Right cardiac atrium (tissue), 1 donor: ENCODE data around the genes SCAF1, ADM5 and AP2A1.

DNA sequence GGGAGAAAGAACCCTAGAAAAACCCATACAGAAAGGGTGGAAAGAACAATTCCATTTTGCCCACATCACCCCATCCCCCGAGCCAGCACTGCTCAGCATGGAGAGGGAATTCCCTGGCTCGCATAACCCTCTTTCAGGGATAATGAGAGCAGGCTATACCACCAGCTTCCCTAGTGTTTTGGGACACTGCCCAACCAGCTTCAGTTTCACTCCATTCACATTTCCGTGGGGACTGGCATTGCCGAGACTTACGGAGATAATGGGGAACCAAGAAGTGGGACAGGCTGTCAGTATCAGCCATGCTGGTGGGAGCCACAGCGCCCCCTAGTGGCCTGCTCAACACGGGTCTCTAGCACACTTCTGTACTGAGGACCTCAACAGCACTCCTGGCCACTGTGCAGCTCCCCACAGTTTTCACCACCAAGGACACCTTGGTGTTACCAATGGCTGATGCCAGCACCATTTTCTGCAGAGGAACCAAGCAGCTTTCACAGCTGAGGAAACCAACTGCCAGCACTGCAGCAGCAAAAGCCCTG, 23.8 kb downstream of the SLC6A16 start:
- PRO-cap, result no peak

GRCh38 chr19:49338440-49338703, 3.2 kb downstream of the CD37 start:
- PRO-cap, result no peak

- PRO-cap, result no peak
These were observed 7.6 kb downstream of the KASH5 start for GRCh38 chr19:49395429-49396202.

DNA sequence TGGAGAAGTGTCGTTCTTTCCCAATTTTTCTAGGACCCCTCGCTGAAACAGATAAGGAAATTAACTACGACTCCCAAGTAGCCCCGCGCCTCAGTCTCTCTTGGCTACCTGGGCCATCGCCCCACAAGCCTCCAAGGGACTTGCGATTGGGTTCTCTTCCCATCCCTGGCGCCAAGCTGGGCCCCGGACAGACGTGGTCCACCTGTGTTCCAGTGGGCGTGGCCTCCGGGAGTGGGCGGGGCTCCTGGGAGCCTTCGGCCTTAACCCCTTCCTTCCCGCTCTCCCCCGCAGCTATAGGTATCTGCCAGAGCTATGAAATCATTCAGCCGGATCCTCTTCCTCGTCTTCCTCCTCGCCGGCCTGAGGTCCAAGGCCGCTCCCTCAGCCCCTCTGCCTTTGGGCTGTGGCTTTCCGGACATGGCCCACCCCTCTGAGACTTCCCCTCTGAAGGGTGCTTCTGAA, 962 bp downstream of the GFY start:
- PRO-cap, result no peak

DNA sequence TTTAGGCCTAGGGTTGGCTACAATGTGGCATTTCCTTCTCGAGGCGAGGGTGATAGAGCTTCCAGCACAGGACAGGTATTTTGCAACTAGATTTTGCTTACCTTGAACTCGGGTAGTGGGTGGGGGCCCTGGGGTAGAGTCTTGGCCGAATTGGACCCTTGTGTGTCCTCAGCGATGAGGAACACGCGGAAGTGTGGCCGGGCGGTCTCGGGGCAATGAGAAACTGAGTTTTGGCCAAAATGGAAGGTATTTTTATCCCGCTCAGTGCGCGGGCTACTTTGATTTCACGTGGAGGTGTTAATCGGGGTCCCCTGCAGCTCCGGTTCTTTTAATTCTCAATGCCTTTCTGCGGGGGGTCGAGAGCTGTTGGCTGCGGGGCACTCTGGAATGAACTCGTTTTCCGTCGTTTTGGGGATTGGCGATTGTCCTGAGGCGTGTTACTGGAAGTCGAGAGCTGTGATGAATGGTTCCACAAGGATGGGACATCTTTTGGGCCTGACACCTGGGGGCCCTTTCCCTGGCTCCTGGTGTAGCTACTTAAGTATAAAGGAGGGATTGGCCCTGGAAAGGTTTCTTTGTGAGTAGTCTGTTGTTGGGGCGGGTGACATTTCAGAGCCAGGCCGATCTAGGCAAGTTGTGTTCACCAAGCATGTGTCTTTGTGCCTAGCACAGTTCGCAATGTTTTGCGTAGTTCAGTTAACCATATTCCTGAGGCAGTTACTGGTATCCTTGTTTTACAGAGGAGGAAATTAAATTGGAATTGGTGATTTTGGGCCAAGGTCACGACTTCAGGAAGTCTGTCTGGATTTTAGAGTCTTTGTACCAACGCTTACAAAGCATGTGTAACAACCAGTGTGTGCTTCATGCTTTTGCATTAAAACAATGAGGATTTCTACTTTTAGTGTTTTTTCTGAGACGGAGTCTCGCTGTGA, 670 bp downstream of the RPL13A start:
- PRO-cap, result no peak

DNA sequence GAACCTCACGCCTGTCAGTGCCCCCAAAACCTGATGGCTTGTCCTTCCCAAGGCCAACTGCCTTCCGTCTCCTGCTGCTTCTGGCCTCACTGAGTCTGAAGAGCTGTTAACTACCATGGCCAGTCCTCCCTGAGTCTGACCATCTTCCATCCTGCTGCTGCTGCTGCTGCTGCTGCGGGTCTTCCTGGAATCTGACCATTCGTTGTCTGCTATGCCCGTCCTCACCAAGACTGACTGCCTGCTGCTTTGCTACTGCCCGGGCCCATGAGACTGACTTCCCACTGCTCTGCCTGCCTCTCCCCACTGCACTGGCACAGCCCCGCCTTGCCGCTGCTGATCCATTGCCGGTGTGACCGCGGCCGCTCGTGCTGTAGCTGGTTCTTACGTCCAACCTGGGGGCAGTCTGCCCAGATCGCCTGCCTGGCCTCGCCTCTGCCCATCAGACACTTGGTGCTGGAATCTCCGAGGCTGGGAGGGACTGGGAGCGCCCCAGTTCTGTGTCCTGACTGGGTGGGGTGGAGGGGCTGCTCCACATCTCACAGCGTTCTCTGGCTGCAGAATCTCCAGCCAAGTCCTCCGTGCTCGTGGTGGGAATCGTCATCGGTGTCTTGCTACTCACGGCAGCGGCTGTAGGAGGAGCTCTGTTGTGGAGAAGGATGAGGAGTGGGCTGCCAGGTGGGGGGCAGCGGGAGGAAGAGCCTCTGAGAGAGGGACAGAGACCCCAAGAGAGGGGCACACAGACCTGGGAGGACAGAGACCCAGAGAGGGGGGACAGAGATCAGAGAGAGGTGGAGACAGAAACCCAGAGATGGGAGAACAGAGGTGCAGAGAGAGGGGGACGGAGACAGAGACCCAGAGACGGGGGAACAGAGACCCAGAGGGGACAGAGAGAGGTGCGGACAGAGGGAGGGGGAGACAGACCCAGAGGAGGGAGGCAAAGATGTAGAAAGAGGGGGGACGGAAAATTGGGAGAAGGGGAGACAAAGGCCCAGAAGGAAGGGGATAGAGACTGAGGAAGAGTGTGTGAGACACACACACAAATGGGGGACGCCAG, 2.6 kb upstream of the RCN3 start:
- PRO-cap, result no peak

DNA sequence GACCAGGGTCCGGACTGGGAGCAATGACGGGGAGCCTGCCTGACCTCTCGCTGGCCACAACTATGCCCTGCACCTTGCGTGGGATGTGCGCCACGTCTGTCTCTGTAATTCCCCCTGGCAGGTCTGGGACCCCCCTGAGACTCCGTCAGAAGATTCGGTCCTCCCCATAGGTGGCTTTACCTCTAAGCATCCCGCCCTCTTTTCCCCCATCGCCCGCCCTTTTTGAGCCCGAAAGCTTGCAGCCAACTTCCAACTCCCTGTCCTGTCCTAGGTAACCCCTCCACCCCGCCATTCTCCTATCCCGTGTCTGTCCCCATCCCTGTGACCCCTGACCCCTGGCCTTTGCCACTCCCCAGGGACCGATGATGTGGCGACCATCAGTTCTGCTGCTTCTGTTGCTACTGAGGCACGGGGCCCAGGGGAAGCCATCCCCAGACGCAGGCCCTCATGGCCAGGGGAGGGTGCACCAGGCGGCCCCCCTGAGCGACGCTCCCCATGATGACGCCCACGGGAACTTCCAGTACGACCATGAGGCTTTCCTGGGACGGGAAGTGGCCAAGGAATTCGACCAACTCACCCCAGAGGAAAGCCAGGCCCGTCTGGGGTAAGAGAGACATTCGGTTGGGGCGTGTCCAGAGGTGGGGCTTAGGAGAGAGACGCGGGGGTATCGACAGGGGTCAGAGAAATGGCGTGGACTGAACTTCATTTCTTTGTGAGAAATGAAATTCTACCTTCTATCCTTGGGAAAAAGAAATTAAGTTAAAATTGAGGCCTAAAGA, 497 bp downstream of the RCN3 start:
- PRO-cap, result no peak

DNA sequence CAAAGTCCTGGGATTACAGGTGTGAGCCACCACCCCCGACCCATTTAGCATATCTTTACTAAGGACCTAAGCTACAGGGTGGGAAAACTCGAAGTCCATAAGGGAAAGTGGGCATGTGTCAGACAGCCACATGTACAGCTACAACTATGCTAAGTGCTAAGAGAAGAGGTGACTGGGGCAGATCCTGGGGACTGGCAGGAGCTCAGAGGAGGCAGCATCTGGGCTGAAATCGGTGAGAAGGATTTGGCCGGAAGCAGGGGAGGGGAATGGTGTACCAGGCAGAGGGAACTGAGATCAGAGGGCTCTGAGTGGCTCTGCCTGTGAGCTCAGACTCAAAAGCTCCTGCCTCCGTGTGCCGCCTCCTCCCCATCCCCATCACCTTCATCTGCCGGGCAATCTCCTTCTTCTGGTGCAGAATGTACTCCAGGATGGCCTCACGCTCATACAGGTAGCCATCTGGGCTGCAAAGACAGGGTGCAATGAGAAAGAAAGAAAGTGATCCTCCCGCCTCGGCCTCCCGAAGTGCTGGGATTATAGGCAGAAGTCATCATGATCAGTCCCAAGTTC, 21.8 kb downstream of the NOSIP start:
- PRO-cap, result no peak

DNA sequence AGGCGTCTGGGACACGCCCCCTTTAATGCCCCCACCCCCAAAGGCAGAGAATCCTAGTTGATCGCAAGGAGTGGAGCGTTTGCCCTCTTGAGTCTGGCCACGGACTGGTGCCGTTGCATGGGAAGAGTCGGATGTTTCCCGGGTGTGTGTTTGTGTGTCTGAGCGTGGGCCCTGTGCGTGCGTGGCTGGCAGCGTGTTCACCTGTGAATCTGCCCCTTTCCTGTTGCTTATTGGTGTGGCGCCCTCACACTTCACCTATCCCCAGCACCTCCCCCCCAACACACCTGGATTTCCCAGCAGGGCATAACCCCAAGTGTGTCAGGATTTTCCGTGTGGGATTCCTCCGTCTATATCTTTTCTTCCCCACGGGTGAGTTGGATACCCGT, 1.3 kb downstream of the PRR12 start:
- PRO-cap, result no peak

DNA sequence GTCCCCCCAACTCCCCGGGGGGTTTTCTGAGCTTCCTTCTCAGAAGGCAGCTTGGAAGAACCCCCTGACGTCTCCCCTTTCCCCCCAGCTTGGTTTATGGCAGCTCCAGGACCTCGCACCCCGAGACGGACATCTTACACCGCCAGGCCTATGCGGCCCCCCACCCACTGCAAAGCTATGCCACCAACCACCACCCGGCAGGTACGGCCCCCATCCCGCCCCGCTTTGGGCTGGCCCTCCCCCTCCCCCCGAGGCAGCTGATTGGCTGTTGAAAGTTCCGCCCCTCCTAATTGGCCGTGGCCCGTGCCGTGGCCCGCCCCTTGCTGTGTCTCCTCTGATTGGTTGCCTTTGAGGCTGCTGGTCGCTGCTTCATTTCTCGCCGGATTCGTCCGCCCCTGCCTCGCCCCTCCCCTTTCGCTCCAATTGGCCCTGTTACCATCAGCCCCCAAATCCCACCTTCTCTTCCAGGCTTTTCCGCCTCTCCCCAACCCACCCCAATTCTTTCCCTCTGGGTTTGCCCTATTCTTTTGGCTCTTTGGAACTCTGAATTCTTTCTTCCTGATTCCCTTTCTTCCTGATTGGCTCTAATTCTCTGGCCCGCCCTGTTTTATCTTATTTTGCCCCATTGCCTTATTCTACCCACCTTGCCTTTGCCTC, 2.4 kb downstream of the PRR12 start:
- PRO-cap, result unidirectional peak, minus-strand start at position 152 of the sequence

- PRO-cap, result no peak
These were observed 930 bp upstream of the SCAF1 start for GRCh38 chr19:49641044-49641513.

DNA sequence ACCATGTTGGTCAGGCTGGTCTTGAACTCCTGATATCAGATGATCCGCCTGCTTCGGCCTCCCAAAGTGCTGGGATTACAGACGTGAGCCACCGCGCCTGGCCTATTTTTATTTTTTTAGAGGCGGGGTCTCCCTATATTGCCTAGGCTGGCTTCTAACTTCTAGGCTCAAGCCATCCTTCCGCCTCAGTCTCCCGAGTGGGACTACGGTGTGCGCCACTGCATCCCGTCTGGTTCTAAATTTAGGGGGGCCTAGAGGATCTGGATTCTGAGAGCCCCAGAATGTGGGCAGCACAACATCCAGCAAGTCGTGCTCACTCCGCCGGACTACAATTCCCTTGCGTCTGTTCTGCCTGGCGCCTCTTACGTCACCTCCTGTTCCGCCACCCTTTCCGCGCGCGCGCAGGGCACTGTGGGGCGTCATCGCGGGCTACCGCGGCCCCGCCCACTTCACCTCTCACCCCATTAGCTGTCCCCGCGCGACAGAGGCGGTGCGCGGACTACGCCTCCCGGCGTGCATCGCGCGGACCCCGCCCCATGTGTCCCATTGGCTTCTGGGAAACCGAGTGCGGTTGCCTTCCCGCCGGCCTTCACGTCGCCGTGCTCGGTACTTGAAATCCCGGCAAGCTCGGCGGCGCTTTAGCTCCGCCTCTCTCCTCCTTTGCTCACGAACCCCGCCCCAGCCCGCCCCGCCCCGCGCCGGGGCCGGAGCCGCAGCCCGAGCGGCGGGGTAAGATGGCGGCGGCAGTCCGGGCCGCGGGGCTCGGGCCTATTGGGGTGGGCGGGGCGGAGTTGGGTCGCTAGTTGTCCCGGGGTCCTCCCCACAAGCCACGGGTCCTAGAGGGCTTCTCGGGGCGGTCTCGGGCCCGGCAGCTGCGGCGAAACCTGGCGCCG, at the start of gene SCAF1:
Gene SCAF1, plus strand, starts transcription at position 696 of the 893 bp plus-strand sequence.
- PRO-cap, result bidirectional peak, plus-strand start at position 715 of the sequence, minus-strand start at position 330 of the sequence

DNA sequence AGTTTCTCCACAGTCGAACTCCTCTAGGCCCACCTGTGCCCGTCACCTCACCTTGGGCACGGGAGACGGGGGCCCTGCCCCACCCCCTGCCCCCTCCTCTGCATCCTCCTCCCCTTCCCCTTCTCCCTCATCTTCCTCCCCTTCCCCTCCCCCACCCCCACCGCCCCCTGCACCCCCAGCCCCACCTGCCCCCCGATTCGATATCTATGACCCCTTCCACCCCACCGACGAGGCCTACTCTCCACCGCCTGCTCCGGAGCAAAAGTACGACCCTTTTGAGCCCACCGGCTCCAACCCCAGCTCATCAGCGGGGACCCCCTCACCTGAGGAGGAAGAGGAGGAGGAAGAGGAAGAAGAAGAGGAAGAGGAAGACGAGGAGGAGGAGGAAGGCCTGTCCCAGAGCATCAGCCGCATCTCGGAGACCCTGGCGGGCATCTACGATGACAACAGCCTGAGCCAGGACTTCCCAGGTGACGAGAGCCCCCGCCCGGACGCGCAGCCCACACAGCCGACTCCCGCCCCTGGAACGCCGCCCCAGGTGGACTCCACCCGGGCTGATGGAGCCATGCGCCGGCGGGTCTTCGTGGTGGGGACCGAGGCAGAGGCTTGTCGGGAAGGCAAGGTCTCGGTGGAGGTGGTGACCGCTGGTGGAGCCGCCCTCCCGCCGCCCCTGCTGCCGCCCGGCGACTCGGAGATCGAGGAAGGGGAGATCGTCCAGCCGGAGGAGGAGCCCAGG, 9.0 kb downstream of the SCAF1 start:
- PRO-cap, result no peak

DNA sequence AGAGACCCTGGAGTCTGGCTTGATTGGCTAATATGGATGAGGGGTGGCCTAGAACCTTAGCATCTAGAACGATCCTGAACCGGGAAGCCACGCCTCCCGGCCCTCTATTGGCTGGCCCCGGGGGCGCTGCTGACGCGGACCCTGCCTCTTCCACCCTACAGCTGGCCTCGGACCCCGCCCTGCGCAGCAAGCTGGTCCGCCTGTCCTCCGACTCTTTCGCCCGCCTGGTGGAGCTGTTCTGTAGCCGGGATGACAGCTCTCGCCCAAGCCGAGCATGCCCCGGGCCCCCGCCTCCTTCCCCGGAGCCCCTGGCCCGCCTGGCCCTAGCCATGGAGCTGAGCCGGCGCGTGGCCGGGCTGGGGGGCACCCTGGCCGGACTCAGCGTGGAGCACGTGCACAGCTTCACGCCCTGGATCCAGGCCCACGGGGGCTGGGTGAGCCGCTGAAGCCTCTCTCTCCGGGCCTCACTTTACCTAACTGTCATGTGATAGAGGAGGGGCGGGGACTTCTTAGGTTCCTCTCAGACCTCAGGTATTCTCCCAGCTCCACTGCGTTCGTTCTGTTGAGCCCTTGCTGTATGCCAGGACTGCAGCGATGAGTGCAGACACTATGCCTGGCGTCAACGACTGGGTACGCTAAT, 4.4 kb downstream of the BCL2L12 start:
- PRO-cap, result no peak

- PRO-cap, result no peak
These were observed at the start of gene ADM5 for GRCh38 chr19:49689172-49690390. Gene ADM5, plus strand, starts transcription at chr19:49689594.

DNA sequence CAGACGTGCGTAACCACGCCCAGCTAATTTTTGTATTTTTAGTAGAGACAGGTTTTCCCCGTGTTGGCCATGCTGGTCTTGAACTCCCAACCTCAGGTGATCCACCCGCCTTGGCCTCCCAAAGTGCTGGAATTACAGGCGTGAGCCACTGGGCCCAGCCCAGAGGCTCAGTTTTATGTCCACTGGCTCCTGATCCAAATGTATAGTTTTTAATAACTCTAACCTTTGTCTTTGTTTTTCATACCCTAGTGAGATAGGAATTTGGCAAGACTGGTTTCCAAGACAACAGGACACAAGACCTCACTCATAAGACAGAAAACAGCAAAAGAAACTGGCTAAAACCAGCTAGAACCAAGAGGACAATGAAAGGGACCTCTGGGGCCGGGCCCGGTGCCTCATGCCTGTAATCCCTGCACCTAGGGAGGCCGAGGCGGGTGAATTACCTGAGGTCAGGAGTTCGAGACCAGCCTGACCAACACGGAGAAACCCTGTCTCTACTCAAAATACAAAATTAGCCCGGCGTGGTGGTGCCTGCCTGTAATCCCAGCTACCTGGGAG, 27.6 kb downstream of the CPT1C start:
- PRO-cap, result no peak

GRCh38 chr19:49766227-49767421, at the start of gene AP2A1:
Gene AP2A1, plus strand, starts transcription at chr19:49767001.
- PRO-cap, result unidirectional peak, minus-strand start at chr19:49766433; unidirectional peak, plus-strand start at chr19:49767018

DNA sequence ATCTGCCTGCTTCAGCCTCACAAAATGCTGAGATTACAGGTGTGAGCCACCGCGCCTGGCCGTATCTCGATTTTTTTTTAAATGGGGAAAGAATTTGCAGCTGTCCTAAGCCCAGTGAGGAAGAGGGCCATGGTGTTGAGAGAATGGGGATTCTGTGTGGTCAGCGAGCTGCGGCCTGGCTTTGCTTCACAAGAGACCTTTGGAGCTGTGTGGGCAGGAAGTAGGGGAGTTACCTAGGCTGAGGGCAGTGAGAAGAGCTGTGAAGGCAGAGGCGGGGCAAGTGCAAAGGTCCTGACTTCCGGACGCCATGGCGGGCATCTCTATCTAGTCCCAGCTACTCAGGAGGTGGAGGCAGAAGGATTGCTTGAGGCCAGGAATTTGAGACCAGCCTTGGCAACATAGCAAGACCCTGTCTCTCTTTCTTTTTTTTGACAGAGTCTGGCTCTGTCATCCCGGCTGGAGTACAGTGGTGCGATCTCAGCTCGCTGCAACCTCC, 4.9 kb downstream of the AP2A1 start:
- PRO-cap, result no peak

- PRO-cap, result no peak
These were observed 3.5 kb downstream of the FUZ start for GRCh38 chr19:49809690-49809821.

DNA sequence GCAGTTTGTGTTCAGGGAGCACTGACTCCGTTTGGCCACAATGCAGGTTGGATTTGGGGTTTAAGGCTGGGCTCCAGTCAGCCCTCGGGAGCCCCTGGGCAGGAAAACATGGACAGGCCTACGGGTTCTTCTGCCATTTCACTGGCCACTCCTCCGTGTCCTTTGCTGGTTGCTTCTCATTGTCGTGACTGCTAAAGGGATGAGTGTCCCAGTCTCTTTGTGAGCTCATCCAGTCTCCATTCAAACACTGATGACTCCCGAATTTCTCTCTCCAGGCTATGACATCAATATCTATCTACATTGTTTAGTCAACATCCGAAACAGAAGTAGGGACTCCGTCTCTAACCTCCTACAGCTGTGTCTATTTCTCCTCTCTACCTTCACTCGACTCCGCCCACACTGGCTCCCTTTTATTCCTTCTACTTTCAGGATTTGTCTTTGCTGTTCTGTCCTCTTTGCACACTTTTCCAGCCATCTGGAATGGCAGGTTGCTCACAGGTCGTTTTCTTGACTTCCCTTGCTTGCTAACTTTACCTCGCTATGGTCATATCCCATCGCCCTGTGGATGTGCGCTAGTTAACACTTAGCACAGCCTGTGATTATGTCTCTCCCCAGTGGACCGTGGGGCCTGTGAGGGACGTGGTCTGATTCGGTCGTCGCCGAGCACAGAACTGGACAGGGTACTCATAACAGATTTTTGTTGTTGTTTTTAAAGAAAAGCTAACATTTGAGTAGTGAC, 17.6 kb downstream of the PNKP start:
- PRO-cap, result no peak